Kidney epithelial cell (primary cell): Measurements from ENCODE around the gene RBM41.

GRCh38 chrX:106966346-106967037, 33.5 kb downstream of the MORC4 start:
- RAMPAGE, long total RNA, result no peak
- RRBS, result no CpG with 5 or more reads among the region's 15 CpGs

GRCh38 chrX:107117933-107119151, at the start of gene RBM41:
Gene RBM41, minus strand, starts transcription at chrX:107118822.
- RAMPAGE, long total RNA, result start-site peak on the minus strand at chrX:107118779-107118824, 343 and 234 reads in 2 replicates
- RRBS, result 30% methylated on average over 1 of the region's 46 CpGs

DNA sequence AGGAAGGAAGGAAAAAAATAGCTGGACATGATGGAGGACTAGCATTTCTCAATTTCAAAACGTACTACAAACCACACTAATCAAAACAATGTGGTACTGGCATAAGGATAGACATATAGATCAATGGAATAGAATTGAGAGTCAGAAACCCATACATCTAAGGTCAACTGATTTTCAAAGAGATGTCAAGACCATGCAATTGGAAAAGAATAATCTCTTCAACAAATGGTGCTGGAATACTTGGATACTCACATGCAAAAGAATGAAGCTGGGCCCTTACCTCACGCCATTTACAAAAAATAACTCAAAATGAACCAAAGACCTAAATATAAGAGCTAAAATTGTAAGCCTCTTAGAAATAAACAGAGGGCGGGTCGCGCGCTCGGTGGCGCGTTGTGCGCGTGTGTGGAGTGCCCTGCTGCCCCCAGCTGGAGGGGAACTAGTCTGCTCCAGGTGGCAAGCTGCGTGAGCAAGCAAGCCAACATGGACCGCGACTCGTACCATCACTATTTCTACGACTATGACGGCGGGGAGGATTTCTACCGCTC, 65.8 kb downstream of the DNAAF6 start:
- RAMPAGE, long total RNA, result no peak
- RRBS, result no CpG with 5 or more reads among the region's 19 CpGs

DNA sequence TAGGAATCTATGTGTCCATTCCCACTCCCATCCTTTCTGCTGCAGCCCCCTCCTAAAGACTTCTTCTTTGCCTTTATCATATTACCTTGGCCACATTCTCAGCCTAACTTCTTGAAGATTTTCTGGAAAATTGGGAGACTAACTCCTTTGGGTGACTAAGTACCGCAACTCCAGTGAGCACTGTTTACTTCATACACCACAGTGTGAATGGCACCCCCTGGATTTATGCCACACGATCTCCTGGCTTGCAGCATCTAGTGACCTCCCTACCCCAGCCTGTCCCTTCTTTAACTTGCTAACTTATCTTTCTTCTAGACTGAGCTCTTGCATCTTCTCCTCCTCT, 120.7 kb upstream of the FRMPD3 start:
- RAMPAGE, long total RNA, result no peak
- RRBS, result no CpG with 5 or more reads among the region's 2 CpGs

DNA sequence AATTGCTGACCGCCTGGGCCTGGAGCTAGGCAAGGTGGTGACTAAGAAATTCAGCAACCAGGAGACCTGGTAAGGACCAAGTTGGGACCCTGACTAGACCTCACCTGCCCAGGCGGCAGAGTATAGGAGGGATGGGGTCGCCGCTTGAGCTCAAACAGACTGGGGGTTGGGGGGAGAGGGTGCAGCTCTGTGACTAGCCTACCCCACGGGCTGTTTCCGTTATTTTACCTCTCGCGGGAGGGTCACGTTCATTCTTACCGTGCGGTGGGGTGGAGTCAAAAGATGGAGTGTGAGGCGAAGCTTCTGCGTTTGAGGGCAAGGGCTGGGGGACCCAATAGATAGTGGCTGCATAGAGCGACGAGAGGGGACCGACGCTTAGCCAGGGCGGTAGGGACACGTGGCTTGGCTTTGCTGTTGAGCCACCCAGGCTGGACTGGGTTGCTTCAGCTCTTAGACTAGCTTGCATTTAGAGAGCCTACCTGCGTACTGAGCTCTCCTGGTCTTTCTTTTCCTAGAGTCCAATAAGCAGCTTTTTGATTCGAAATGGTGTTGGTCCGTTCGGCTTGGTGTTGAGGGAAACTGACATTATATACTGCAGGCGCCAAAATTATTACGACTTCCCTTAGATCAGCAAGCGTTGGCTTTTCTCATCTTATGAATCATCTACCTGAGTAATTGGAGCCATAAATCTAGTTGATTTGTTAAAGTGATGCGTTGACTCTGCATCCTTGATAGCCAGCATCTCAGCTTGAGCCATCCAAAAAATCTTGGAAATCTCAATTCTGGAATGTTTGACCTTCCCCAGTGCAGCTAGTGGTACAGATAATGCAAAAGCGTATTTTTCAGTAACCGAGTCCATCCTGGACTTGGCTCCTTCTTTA, 612 bp downstream of the PRPS1 start:
- RAMPAGE, long total RNA, result no peak
- RRBS, result no CpG with 5 or more reads among the region's 29 CpGs

DNA sequence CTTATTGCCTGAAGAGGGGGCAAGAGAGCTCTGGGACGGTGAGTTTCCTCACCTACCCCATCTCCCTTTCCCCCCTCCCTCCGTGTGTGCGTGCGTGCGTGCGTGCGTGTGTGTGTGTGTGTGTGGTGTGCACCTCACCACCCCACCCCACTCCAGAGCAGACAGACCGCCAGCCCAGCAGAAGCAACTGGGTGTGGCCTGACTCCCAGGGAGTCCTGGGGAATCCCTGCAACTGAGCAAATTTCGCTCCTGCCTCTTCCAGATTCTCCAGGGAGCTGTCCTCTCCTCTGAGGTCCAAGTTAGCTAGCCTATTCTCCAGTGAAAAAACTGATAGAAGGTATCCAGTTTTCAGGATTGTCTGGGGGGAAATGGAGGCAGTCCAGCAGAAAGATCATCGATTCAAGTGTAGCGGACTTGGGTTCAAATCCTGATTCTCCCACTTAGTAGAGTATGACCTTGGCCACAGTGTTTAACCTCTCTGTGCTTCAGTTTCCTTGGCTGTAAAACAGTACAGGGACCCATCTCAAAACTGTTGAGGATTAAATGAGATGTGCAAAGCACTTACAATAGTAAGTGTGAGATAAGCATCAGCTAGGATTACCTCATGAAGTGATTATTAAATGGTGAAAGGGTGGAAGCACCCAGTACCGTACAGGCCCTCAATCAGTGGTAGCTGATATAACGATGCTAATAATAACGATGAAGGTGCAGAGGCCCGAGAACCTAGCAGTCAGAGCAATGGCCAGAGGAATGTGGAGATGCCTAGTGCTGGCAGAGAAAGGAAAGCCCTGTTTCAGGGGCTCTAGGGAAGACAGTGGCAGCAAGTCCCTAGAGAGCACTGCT, 45.0 kb downstream of the PRPS1 start:
- RAMPAGE, long total RNA, result no peak
- RRBS, result no CpG with 5 or more reads among the region's 15 CpGs

DNA sequence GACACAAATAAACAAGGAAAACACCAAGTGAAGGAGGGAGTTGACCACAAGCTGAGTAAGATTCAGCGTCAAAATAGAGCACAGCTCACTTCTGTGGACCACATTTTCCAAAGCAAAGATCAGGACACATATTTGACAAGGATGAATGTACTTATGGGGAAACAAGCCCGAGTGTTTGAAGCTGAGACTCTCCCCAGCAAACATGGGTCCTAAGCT, 46.5 kb downstream of the PRPS1 start:
- RAMPAGE, long total RNA, result no peak
- RRBS, result no CpG with 5 or more reads among the region's 2 CpGs

GRCh38 chrX:107675449-107676559, 47.5 kb downstream of the PRPS1 start:
- RAMPAGE, long total RNA, result no peak
- RRBS, result no CpG with 5 or more reads among the region's 9 CpGs

DNA sequence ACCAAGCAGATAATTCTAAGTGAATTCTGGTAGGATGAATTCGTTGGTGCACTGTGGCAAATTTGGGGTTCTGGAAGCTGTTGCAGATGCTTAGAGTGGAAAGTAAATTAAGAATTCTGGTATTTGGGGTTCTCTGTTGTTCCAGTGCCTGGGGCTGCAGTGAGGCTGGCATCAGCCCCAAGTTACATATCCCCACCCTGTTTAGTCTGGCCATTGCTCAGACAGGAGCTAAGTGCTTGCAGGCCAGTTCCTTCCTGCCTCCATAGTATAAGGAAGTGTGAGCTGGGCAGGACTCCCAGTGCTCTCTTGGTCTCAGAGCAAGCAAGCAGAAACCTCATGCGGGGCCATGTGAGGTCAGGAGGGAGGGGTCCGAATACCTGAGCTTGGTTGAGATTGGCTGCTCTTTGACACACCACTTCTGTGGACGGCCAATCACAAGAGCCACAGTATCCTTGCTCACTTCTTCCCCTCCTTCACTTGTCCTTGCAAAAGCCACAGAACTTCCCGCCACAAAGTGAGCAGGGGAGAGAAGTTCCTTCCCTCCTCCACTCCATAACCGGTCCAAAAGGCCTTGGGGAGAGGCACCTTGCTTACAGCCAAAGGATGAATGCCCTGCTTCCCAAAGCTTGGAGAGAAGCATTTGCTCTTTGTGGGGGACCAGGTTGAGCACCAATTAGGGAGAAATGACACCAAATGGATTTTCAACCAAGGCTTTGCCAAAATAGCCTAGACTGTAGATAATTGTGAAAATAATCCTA, 56.6 kb downstream of the PRPS1 start:
- RAMPAGE, long total RNA, result no peak
- RRBS, result no CpG with 5 or more reads among the region's 6 CpGs

- RAMPAGE, long total RNA, result no peak
- RRBS, result no CpG with 5 or more reads among the region's 1 CpG
Measured at GRCh38 chrX:107701482-107702076, 73.3 kb downstream of the PRPS1 start.

GRCh38 chrX:107715395-107716142, 60.0 kb downstream of the TSC22D3 start:
- RAMPAGE, long total RNA, result no peak
- RRBS, result 40% methylated on average over 1 of the region's 15 CpGs

GRCh38 chrX:107766595-107767420, 8.8 kb downstream of the TSC22D3 start:
- RAMPAGE, long total RNA, result no peak
- RRBS, result no CpG with 5 or more reads among the region's 9 CpGs

DNA sequence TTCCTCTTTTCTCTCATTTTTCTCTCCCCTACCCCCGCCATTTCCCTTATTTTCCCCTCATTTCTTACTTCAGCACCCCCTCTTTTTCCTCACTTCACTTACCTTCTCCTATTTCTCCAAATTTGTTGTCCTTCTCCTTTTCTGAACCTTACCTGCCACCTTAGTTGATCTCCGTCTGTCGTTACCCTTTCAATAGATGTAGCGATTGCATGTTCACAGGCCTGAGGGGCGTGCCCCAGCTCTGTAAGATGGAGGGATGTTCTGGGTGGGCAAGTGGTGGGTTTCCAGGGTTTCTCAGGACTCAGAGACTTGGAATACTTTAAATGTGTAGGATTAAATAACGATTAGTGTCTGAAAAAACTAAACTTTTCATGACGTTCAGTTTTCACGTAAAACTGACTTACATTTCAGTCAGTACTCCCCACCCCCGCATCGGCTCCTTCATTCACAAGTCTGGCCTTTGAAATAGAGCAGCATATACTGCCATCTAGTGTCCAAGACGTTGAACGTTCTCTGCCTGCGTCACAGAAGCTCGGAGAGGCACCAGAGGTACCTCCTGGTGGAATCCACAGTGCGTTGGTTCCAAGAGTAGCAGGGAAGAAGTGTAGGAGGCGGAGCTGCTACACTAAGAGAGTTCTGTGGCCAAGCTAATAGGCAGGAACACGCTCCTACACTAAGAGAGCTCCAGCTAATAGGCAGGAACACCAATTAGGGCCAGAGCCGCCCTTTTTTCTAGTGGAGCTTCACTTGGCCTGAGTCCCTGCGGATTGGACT, 478 bp upstream of the NCBP2L start:
- RAMPAGE, long total RNA, result no peak
- RRBS, result no CpG with 5 or more reads among the region's 19 CpGs

- RAMPAGE, long total RNA, result no peak
- RRBS, result 30% methylated on average over 4 of the region's 12 CpGs
Measured at GRCh38 chrX:108091938-108092419, 401 bp downstream of the ATG4A start.

DNA sequence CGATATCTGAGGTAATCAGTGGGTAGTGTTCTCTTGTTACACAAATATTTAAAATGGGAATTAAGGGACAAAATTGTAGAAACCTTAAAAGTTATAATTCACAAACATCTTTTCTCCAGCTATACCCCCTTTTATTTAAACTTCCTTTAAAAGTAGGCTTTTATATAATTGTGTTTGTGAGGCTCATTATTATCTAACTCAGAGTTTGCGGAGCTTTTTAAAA, 110.6 kb downstream of the IRS4 start:
- RAMPAGE, long total RNA, result no peak
- RRBS, result no CpG with 5 or more reads among the region's 2 CpGs

DNA sequence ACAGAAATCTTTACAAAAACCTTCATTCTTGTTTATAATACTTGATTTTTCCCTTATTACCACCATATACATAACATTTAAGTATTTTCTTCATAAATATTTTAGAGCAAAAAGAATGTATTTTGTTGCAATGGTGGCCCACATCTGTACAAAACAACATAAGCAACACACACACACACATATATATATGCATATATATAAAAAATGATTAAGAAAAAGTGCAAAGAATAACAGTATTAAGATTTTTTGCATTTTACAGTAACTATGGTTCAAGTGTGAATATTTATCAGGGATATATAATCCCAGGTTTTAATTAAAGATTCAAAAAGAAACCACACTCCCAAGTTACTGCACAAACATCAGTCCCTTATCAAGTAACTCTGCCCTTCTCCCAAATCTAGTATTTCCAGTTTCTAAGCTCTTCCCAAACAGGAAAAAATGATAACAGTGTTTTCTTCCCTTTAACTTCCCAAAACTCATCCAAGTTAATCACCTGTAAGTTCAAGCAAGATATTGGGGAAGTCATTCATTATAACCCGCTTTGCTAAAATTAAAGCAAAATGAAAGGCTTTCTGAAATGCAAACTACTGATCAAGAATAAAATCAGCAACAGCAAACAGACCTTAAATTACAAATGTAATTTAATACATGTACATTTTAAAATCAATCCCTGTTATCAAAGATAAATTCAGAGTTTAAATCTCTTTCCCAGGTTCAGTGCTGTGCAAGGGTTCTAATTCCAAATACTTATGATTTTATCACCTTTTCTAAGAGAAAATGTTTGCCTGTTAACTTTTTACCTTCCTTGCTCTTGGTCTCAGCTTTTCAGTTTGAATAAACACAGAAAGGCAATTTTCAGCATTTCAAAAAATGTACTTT, 17.7 kb upstream of the KCNE5 start:
- RAMPAGE, long total RNA, result no peak
- RRBS, result no CpG with 5 or more reads among the region's 1 CpG

DNA sequence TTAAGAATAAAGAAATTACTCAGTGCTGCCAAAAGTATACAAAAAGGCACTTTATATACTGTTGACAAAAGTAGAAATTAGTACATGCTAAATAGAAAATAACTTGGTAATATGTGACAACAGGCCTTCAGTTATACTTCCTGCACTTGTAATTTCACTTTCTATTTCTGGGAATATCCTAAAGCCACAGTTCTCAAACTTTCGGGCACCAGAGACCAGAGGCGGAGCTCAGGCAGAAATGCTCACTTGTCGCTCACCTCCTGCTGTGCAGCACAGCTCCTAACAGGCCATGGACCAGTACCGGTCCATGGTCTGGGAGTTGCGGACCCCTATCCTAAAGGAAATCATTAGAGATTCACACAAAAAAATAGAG, 25.8 kb downstream of the ACSL4 start:
- RAMPAGE, long total RNA, result no peak
- RRBS, result no CpG with 5 or more reads among the region's 5 CpGs

- RAMPAGE, long total RNA, result no peak
- RRBS, result no CpG with 5 or more reads among the region's 2 CpGs
Measured at GRCh38 chrX:109889053-109889650, 113.8 kb upstream of the TMEM164 start.

DNA sequence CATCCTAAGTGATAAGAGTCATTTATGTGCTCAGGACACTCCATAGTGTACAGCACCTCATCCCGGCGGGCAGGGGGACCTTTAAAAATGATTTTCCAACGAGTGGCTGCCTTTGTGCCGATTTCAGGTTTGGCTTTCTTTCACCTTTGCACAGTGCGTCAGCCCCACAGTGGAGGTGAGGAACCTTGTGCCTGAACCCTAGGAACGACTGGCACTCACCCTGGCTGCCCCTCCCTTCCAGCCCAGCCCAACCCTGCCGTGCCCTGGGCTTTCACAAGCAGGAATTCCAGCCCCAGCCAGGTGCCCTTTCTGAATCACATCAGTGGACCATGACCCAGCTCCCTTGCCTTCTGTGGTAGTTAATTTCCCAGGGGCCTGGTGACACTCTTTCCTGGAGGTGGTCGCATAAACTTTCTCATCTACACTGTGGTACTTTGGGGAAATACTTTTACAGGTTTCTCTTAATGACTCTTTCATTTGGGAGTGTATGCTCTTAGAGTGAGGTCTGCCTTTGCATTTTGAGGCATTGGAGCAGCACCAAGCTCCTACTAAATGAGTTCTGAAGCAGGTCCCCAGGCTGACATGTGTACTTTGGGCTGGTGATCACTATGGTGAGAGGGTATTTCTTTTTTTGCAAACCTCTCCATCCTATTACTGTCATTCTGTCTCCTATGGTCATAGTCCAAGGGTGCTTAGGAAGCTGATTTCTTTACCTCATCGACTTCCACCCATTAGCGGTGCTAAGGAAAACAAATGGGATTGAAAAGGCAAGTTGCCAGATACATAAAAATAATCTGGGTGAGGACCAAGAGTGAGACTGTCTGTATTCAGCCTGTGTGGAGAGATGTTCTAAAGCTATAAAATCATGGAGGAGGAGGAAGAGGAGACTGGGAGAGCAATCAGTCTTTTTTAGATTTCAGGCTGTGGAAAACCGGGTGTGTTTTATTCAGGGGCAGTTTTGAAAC, 1.6 kb downstream of the TMEM164 start:
- RAMPAGE, long total RNA, result no peak
- RRBS, result no CpG with 5 or more reads among the region's 11 CpGs

- RAMPAGE, long total RNA, result no peak
- RRBS, result no CpG with 5 or more reads among the region's 4 CpGs
Measured at GRCh38 chrX:110020029-110020774, 17.3 kb downstream of the TMEM164 start.